Diencephalon (tissue), 2 donors: ENCODE measurements around a stretch of chr17.

GRCh38 chr17:55452217-55452812 lies 30.7 kb upstream of the MMD start:
- RAMPAGE, long total RNA = no peak

DNA sequence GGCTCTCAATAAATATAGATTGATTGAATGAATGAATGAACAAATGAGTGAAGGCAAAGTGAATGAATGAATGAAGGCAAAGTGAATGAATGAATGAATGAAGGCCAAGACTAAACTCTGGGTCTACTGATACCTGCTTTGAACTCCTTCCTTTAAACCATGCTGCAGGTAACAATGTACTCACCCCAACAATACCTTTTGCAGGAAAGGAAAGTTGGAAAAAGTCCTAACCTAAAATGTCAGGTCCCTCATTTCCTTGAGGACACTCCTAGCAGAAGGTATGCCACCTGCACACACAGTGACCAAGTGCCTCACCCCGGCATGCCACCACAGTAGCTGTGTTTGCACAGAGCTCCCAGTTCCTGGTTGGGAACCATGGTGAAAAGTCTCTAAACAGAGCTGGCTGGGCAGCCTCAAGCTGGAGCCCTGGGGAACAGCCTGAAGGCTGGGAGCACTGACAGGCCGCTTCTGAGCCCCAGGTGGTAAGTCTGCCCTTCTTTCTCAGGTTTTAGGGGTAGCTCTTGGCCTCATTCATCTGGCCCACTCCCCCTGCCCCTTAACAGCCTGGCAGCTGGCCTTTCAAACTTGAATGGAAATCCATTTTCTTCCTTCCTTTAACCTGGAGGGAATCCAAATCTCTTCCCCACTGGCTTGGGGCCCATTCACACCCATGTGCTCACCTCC lies 42.6 kb upstream of the ANKFN1 start:
- RAMPAGE, long total RNA = no peak

DNA sequence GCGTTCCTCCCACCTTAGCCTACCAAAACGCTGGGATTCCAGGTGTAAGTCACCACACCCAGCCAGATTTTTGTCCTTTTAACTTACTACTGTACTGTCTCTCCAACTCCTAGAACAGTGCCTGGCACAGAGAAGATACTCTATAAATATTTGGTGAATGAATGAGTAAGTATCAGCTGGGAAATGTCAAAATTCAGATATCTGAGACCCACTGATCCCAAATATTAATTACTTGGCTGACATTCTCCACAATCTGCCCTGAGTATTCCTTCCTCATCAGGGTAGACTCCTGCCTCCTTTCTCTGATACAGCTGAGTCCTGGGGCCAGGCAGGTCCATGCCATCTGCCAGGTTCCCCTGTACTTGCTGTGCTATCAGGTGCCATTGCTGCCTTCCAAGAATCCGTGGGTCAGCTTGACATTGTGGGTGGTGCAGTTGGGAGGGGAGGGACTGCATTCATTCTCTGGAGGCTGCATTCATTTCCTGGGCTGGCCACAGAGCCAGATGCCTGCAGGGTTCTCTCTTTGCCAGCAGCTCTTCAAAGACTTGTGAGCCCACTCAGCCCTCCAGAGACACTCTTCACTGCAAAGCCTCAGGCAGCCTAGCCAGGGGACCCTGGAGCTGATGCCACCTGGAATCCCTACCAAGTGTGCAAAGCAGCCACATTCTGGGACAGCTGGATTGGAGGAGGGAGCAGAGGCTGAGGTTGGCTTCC lies 20.6 kb downstream of the ANKFN1 start:
- RAMPAGE, long total RNA = no peak

DNA sequence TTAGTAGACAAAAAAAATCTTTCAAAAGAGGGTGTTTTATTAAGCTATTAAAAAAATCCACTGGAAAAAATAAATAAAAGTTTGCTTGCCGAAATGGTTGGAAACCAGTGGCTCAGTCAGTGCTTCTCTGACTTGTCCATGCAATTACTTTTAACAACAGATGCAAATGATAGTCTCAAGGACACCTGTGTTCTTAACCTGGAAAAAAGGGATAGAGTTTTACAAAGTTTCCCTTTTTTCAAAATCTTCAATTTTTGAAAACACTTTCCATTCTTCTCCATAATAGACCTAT lies 216.4 kb downstream of the ANKFN1 start:
- RAMPAGE, long total RNA = no peak

GRCh38 chr17:56593999-56595327 lies 964 bp downstream of the NOG start:
- RAMPAGE, long total RNA = no peak

DNA sequence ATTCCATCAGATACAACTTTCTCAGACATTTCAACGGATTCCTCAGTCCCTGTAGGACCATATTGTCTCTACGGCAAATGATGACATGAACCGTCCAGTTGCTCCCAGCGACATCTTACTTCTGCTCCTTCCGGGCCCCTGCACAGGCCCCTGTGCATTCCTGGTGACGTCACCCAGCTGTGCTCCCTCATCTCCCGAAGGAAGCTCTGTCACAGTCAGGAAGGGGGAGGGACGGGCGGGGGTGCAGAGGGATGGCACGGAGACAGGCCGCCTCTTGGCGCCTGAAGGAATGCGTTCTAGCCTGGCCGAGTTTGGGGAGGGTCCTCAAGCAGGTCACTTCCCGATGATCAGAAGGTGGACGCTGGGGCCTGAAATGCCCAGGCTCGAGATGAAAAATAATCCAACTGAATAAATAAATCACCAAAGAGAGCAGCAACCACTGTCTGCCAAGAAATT lies 114.1 kb downstream of the NOG start:
- RAMPAGE, long total RNA = no peak

GRCh38 chr17:56835297-56835546 lies 1.3 kb downstream of the DGKE start:
- RAMPAGE, long total RNA = no peak

- RAMPAGE, long total RNA = no peak
These were observed 3.7 kb downstream of the DGKE start for GRCh38 chr17:56837698-56837943.

- RAMPAGE, long total RNA = no peak
These were observed 18.1 kb downstream of the TRIM25 start for GRCh38 chr17:56895654-56896298.

DNA sequence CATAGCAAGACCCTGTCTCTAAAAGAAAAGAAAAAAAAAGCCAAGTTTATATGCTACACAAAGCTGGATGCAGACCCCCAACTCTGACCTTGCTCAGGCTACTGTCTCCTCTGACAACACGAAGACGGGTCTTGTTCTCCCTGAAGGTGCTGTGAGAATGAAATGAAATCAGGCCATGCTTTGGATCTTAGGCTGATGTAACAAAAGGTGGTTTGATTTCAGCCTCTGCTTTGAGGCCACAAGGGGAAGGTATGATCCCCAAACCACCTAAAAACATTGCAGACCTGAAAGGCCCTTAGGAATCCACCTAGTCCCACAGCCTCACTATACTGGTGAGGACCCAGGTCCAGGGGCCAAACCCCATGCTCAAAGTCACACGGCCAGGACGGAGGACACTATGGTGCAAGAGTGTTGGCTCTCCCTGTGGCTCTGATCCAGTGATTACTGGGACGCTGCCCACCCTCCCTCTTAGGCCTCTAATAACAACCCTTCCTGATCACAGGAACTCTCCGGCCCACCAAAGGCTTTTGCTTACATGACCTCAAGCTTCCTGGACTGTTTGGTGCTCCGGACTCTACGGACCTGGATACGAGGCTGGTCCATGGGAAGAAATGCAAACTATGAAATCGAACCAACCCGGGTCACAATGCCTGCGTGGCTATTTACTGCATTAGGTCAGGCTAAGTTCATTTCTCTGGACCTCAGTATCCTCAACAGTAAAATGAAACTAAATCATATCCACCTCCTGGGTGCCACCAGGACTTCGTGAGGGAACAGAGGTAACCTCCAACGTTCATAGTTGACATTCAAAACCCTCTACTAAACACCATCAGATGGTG lies 1.6 kb downstream of the TRIM25 start:
- RAMPAGE, long total RNA = no peak

DNA sequence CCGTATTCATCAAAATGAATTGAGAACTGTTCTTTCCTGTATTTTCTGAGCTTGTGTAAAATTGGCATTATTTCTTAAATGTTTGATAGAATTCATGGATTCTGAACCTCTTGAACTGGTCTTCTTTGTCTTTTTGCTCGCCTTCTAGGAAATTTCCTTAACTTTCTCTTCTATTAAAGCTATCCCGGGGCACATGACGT lies 4.0 kb upstream of the TRIM25 start:
- RAMPAGE, long total RNA = no peak

DNA sequence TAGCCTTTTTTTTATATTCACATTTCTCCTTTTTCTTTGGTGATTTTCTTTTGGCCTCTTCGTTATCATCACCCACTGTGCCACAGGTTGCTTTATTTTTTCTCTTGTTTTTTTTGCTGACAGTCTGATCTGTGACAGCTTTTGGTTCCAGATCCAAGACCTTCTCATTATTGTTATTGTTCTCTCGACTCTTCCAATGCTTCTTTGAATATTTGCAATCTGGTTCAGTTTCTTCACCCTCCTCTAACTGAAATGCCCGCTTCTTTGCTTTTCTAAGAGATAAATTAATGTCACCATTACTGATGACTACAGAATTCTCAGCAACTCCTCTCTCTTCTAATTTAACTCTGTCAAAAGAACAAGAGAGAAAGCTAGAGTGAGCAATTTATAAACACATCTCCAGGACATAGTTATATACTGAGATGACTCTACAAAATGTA lies 10.2 kb downstream of the COIL start:
- RAMPAGE, long total RNA = no peak

GRCh38 chr17:56985468-56985695 lies 7.5 kb downstream of the SCPEP1 start:
- RAMPAGE, long total RNA = no peak

- RAMPAGE, long total RNA = no peak
These were observed 1.5 kb downstream of the AKAP1 start for GRCh38 chr17:57086688-57086879.

DNA sequence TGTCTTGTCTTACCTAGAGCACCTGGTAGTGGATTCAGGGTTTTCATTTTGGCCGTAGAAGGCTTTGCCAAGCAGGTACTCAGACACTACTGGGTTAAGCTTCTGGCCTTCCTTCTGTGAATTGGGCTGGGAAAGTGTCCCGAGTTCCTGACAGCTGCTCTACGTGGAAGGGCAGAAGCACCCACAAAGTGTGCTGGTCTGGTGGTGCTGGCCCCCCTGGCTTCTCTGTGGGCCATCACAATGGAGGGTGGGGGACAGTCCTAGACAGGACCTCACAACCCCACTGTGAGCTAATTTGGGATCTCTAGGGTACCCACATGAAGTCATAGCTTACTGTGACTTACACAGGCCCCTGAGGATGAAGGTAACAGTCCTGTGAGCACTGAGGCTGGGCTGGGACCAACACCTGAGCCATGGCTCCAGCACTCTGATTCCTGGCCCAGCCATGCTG lies 11.2 kb downstream of the AKAP1 start:
- RAMPAGE, long total RNA = no peak

- RAMPAGE, long total RNA = no peak
These were observed 41.0 kb upstream of the MSI2 start for GRCh38 chr17:57215266-57215875.

DNA sequence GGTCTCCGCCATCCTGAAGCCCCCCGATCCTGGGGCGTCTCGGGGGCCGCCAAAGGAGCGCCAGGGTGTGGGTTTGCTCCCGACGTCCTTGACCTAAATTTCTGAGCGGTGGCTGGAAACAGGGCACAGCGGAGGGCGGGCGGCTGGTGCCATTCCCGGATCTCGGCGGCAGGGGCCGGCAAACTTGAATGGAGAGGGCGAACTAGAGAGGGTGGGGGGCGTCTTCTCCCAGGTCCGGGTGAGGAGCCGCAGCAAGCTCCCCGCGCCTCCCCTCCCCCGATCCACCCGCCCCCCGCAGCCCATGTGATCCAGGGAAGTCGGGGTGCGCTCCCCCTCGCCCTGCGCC lies 435 bp upstream of the MSI2 start:
- RAMPAGE, long total RNA = no peak

GRCh38 chr17:57257801-57258410 lies 1.6 kb downstream of the MSI2 start:
- RAMPAGE, long total RNA = no peak

DNA sequence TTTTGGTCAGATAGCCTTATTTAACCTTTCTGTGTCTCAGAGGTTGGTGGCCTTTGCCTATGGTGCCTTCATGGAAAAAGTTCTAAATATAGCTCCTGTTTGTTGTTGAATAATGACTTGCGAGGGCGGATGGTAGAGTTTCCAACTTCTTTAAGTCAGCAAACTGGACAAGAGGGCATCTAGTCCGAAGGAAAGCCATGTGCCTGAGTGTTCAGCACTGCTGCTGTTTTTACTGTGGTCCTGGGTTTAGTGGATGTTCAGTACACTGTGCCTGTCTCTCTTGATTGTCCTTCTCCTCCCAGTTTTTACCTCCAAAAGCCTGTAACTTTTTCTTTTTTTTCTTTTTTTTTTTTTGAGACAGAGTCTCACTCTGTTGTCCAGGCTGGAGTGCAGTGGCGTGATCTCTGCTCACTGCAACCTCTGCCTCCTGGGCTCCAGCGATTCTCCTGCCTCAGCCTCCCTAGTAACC lies 73.7 kb downstream of the MSI2 start:
- RAMPAGE, long total RNA = no peak

- RAMPAGE, long total RNA = no peak
These were observed 109.0 kb downstream of the MSI2 start for GRCh38 chr17:57365201-57365810.